Mammary microvascular endothelial cell (primary cell): ENCODE measurements around the gene ANXA4.

GRCh38 chr2:69644972-69645651 is 1.6 kb upstream of the AAK1 start:
- RAMPAGE, long total RNA: no peak

DNA sequence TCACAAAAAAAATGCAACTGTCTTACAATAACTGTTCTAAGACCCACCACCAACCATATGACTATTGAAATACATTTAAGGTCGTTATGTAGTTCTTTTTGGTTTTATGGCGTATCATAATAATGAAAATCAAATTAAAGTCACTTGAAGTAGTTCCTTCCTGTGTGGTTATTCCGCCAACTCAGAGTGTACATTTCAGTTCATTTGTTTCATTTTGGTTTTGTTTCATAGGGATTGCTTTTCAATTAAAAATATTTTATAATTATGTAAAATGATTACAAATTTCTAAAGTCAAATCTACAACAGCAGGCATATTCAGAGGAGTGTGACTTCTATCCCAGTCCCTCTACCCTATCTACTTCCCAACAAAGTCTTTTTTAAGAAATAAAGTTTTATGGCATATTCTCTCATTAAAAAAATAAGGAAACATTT is 46.0 kb upstream of the AAK1 start:
- RAMPAGE, long total RNA: no peak

DNA sequence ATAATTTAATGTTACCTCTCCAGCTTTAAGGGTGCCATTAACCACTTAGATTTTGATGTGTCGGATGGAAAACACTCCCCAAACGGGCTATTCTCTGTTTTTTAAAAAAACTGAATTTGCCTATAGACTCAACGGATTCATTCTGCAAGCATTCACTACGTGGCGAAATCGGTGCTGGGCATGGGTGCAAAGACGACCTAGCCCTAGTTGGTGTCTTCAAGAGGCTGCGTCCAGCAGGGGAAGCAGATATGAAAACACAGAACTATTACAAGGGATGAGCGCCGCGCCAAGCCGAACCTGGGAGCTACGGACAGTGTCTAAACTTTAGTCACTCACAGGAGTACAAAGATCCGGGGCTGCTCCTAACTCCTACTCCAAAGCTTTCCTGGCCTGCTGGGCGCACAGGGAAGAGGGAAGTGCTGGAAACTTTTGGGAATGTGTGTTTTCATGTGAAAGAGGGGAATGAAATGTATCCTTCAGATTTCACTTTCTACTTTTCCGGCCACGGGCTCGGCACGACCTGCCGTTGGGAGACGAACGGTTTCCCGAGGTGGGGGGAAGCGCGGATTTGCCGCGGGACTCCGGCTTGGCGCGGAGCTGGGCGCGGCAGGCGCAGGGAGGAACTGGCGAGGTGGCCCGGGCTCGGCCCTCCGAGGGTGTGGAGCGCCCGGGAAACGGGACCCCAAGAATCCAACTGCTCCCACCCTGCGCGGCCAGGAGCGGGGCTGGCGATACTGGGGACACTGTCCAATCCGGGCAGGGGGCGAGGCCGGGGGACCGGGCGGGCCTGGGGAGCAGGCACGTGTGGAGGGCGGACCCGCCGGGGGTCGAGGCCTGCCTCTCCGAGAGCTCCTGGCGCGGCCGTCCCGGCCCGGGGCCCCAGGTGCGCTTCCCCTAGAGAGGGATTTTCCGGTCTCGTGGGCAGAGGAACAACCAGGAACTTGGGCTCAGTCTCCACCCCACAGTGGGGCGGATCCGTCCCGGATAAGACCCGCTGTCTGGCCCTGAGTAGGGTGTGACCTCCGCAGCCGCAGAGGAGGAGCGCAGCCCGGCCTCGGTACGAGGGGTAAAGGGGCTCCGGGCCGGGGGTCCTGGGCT is at the start of gene ANXA4:
Gene ANXA4 (plus strand): TSS at position 1,016 of the 1,098 bp plus-strand sequence.
- RAMPAGE, long total RNA: start-site peak on the plus strand centred at position 989 of the sequence, 73 bp wide, 594 and 386 reads in 2 replicates

DNA sequence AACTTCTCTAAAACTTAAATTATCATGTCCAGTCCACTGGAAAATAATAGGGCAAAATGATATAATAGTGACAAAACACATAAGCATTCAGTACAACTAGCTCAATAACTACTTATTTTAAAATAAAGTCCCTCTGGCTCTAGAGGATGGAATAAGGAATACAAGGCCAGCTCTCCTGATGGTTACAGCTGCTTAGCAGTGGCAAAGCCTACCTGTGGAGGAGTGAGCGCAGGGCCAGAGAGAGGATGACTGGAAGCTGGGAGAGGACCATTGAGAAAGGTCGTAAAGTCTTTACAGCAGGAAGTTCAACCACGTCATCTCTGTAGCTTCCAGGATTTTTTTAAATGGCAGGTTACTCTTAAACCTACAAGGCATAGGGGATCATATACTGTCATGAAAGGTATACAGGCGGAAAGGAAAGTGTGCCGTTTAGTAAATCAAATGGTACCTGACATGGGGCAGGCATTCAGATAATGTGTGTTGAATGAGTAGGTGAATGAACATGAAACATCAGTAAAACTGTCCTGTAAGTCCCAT is 26.3 kb downstream of the ANXA4 start:
- RAMPAGE, long total RNA: no peak

GRCh38 chr2:69913822-69914998 is 699 bp upstream of the MXD1 start:
- RAMPAGE, long total RNA: no peak

DNA sequence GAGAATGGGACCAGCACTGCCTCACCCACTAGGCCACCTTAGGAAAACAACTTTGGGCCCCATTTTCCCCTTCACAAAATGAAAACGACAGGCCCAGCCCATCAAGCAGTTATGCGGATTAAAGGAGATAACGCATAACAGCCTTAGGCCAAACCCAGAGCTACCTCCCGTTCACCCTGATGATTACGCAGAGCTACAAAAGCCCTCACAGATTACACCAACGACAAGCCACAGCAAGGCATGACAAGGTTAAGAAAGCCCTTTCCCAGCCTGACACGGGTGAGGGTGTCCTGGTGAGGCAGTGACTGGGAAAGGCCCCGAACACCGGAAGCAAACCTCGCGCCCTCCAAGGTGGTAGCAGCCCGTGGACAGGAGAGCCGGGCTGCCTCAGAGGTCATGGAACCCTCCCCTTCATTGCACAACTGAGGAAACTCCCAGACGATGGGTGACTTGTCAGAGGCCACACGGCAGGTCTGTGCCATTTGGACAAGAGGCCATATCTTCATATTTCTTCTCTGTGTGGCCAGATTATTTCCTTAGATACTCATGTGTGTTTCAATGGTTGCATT is 17.0 kb upstream of the ASPRV1 start:
- RAMPAGE, long total RNA: no peak

DNA sequence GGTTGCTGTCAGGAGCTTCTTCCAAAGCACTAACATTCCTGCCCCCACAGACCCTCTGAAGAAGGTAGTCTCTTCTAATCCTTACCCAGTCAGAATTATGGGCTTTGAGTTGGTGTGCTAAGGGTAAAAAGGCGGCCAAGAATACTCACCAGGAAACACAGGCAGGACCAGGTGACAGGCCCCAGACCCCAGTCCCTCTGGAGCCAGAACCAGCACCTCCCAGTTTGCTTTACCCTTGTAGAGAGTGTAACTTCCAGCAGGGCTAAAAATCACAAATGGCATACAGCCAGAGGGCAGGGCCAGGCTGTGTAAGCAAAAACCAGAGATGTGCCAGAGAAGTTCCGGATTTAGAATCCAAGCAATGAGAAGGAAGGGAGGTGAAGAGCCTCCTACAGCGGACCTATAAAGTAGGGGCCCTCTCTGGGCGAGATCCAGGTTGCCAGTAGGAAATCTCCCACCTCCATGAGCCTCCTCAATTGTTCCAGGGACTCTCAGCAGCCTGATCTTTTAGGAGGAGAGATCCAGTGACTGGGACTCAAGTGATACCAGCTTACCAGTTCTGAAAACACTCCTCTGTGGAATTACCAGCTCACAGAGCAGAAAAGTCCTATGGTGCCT is 52.4 kb upstream of the PCBP1 start:
- RAMPAGE, long total RNA: no peak

DNA sequence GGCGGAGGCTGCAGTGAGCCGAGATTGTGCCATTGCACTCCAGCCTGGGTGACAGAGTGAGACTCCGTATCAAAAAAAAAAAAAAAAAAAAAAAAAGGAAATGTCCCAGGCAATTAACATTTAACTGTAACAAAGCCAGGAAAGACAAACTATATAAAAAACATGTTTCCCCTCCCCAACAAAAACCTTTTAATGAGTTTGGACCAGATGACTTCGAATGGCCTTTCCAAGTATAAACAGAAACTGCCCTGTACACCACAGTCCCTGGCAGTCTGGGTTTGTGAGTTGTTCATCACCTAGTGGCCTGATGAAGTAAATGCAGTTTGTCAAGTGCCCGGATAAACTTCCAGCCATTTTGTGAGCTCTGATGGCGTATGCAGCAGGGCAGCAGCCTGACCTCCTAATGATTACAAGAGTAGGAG is 16.6 kb upstream of the PCBP1 start:
- RAMPAGE, long total RNA: no peak

GRCh38 chr2:70087543-70088568 is 579 bp downstream of the PCBP1 start:
- RAMPAGE, long total RNA: start-site peak on the plus strand at chr2:70087573-70087626, 16 and 21 reads in 2 replicates; start-site peak on the plus strand at chr2:70087681-70087741, 175 and 106 reads in 2 replicates; start-site peak on the plus strand at chr2:70087819-70087856, 67 and 41 reads in 2 replicates; start-site peak on the plus strand at chr2:70088114-70088191, 72 and 58 reads in 2 replicates

GRCh38 chr2:70191201-70191464 is 314 bp upstream of the C2orf42 start:
- RAMPAGE, long total RNA: no peak

- RAMPAGE, long total RNA: no peak
Observed at GRCh38 chr2:70223557-70223864, 24.9 kb downstream of the TIA1 start.

- RAMPAGE, long total RNA: no peak
Observed at GRCh38 chr2:70224465-70224948, 23.9 kb downstream of the TIA1 start.

DNA sequence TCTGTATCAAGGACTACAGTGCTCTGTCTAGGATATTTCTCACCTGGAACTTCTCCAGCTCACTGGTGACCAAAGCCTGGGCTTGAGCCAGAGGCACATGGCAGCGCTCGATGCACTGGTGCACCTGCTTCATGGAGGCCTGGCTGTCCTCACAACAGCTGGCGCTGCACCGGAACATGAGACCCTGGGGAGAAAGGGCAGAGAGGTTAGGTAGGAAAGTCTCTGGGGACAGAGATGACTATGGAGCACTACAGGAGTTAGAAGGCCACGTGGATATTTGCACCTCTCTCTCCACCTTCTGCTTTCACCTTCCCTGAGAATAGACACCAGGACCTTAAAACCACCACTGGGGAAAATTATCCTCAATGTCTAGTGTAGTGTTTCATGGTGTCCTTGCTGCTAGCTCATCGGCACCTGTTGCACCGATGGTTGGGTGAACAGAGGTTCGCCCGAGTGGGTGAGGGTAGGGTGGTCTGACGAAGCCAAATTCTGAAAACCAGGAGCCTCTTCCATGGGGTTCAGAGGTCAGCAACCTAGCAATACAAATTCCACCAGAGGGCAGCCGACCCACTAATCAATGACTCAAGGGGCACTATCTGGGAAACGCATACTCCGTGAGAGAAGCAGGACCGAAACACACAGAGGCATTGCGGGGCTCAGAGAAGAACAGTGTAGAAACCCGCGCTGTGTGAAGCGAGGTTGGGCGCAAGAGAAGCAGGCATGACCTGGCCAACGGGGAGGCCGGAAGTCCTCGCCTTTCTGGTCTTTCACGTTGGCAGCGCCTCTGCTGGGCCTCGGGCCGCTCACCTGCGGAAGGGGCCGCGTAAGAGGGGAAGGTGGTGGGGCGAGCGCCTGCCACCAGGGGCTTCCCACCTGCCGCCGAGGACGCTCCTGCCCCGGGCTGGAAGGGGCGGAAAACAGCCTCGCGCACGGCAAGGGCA is 800 bp downstream of the FAM136A start:
- RAMPAGE, long total RNA: no peak

GRCh38 chr2:70851761-70852127 is 16.1 kb upstream of the CD207 start:
- RAMPAGE, long total RNA: no peak

- RAMPAGE, long total RNA: no peak
Observed at GRCh38 chr2:71068748-71069231, 342 bp downstream of the NAGK start.

- RAMPAGE, long total RNA: no peak
Observed at GRCh38 chr2:71069724-71070305, 1.4 kb downstream of the NAGK start.

DNA sequence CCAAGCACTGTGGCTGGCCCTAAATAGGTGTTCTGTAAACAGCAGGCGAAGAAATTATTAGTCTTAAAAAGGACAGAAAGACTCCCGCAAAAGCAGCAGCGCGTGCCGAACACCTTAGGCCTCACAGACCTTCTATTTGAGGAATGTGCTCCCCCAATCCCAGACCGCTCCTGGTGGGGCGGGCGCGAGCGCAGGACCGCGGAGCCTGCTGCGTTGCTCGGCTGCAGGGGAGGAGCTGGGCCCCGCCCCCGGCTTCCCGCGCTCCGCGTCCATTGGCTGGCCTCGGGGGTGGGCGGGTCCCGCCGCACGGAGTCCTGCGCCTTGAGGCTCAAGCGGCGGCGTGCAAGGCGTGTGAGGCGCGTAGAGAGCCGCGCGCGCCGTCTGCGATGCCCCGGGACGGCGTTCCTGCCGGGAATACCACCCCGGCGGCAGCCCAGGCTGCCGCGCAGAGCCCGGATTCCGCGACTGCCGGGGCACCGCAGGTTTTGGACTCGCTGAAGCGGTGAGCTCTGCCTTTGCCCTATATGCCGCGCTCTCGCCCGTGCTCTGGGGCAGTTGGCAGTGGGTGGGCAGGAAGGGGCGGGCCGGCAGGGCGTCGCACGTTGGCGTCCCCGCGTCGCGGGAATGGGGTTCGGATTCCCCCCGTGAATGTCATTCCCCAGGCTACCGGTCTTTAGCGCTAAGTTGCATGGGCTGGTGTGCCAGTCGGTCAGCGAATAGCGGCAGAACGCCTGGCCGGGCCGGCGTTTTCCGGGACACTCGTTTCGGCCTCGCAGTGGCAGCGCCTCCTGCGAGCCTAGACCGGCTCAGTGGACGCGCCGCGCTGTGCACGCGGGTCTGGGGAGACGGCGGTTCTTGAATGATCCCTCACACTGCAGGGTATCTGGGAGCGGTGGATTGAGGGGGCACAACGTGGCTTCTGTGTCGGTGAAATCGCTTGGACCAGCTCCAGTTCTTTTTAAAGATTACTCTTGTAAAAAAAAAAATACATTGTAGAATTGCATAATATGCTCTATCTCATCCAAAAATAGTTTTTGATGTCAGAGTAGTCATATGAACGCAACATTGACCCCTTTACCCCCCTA is 49.7 kb upstream of the PAIP2B start:
- RAMPAGE, long total RNA: start-site peak on the plus strand centred at position 331 of the sequence, 72 bp wide, 61 and 34 reads in 2 replicates

DNA sequence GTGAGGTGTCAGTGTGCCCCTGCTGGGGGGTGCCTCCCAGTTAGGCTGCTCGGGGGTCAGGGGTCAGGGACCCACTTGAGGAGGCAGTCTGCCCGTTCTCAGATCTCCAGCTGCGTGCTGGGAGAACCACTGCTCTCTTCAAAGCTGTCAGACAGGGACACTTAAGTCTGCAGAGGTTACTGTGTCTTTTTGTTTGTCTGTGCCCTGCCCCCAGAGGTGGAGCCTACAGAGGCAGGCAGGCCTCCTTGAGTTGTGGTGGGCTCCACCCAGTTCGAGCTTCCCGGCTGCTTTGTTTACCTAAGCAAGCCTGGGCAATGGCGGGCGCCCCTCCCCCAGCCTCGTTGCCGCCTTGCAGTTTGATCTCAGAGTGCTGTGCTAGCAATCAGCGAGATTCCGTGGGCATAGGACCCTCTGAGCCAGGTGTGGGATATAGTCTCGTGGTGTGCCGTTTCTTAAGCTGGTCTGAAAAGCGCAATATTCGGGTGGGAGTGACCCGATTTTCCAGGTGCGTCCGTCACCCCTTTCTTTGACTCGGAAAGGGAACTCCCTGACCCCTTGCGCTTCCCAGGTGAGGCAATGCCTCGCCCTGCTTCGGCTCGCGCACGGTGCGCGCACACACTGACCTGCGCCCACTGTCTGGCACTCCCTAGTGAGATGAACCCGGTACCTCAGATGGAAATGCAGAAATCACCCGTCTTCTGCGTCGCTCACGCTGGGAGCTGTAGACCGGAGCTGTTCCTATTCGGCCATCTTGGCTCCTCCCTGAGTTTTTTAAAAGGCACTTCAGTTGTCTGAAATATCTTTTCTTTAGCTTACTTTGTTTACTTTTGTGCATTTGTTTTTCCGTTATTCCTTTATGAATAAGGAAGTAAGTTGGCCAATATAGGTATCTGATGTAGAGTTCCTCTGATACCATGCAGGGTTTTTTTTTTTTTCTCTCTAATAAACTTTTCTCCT is 49.5 kb upstream of the DYSF start:
- RAMPAGE, long total RNA: start-site peak on the plus strand centred at position 327 of the sequence, 124 bp wide, 65 and 26 reads in 2 replicates

GRCh38 chr2:71458608-71459110 is 7.8 kb upstream of the DYSF start:
- RAMPAGE, long total RNA: no peak

DNA sequence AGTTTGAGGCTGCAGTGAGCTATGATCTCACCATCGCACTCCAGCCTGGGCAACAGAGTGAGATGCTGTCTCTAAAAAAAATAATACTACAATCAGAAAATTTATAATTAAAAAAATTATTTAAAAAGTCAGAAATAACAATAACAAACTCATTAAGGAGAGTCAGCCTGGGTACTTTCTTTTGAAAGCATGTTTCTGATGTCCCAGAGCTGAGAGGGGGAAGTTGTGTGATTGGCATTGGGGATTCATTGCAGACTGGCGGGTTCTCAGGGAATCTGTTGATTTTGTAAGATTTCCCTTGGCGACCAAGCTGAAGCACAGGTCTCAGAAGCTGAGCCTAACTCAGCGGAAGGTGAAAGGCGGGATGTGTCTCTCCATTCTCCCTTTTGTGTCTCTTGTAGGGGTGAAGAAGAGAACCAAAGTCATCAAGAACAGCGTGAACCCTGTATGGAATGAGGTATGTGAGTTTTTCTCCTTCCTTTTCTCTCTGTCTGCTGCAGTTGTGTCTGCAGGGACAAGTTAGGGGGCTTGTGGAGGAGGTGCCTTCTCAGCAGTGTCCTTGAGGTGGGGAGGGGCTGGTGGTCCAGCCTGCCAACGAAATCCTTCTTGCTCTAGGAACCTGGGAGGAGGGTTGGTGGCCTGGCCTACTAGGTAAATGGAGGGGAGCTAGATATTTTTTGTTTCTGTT is 14.1 kb downstream of the DYSF start:
- RAMPAGE, long total RNA: no peak